Epithelial cell of alveolus of lung (primary cell): ENCODE measurements around the genes TMED6, NFAT5, WWP2 and COG4.

DNA sequence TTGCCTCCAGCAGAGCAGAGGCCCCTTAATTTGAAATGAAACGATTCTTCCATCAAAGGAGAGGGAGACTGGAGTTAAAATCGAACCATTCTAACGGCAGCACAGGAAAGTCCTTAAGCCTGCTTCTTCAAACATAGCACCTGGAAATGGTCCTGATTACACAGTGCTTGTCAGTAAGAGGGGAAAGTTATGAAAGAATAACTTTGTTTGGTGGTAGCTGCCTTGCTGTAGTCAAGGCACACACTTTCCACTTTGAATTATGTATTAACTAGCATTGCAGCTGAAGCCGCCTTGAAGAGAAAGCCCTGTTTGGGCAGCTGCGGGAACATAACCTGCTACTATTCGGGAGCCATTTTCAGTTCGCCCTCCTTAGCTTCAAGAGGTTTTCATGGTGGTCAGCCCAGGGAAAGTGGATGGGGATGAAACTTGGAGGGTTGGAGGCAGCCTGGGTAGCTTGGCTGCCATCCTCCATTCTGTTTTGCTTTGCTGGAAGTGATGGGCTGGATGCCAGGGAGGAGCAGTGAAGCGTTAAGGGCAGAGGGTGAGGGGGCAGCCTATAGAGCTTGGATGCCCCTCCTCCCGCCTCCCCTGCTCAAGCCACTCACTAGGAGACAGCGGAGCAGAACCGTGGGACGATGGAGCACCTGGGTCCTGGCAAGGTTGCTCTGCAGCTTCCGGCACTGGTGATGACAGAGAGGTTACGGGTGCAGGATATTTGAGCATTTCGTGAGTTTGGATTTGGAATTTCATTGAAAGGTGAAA, 5.3 kb upstream of the HAS3 start:
- RAMPAGE, long total RNA = no peak
- RRBS = no CpG with 5 or more reads among the region's 15 CpGs

DNA sequence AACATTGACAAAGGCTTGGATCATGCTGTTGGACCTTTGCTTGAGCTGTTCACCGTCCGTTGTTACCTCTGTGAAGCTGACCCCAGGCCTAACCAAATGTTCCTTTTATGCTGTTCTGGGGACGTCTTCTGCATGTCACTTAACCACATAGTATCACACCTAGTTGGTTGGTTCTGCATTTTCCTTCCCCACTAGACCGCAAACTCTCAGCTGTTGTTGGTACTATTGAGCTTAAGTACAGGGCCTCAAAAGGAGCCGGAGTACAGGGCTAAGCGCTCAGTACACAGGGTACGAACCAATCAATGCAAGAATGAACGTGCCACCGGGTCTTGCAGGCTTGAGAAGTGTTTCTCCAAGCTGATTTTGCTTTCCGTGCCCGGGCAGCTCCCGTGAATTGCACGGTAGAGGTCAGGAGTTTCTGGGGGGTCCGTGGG, 439 bp upstream of the SNTB2 start:
- RAMPAGE, long total RNA = no peak
- RRBS = 5% methylated on average over 5 of the region's 14 CpGs

GRCh38 chr16:69351415-69351984, at the start of gene TMED6:
TSS of gene TMED6 (minus strand) at chr16:69351786.
- RAMPAGE, long total RNA = no peak
- RRBS = no CpG with 5 or more reads among the region's 12 CpGs

DNA sequence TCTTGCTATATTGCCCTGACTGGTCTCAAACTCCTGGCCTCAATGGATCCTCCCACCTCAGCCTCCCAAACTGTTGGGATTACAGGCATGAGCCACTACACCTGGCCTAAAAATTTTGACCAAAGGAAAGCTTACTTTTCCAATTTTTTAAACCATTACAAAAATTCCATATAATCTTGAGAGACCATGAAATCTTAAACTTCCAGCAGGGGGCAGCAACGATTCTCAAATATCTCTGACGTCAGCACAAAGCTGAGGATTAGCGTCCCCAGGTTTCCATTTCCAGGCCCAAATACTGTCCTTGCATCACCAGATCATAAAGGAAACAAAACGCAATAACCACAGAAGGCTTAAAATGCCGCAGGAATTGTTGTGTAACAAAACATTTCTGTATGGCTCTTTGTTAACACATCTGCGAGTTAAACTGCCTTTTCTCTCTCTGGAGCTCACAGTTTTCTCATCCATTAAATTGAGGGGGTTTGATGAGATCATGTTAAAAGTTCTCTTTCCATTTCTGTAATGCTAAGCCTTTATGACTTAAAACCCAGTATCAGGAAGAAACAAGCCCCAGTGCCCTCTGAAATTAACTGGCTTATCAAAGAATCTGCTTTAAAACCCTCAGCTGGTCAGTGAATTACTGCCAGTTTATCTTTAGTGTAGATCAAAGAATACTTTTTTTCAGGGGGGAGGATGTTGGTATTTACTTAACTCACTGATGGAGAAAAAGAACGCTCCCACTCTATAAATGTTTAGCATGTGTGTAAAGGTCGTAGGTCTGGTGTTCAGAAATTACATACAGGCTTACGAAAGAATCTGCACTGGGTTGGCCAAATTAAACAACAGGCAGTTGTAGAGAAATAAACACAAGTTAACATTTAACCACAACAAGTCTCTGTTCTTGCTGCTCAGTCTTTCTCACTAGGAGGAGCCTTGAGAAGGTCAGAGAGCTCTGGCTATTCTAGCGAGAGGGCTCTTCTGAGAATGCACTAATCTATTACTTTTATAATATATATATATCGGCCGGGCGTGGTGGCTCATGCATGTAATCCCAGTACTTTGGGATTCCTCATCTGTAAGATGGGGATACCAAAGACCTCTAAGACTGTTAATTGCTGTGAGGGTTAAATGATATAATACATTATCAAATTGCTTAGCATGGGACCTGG, 10.6 kb upstream of the TERF2 start:
- RAMPAGE, long total RNA = no peak
- RRBS = no CpG with 5 or more reads among the region's 13 CpGs

DNA sequence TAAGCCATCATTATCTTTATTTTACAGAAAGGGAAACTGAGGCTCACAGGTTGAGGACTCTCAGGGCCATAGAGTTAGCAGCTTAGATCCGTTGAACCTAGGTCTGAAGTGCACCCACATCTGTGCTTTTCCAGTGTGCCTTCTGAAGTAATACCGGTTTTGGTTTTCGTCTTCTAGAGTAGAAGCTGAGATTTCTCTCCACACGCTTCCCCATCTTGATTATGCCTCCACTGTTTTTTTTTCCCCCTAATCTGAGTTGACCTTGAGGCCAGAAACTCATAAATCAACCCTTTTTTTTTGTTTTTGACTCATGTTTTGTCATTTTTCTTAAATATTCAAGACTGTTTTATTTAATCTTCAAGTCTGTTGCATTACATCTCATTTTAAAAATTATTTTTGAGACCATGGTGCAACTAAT, 713 bp downstream of the CYB5B start:
- RAMPAGE, long total RNA = no peak
- RRBS = no CpG with 5 or more reads among the region's 4 CpGs

GRCh38 chr16:69565327-69566087, at the start of gene NFAT5:
TSS of gene NFAT5 (plus strand) at chr16:69565966.
- RAMPAGE, long total RNA = no peak
- RRBS = under 1% methylated on average over 22 of the region's 63 CpGs

- RAMPAGE, long total RNA = start-site peak on the plus strand at chr16:69762318-69762367, 75 and 163 reads in 2 replicates
- RRBS = 1% methylated on average over 21 of the region's 74 CpGs
Observed at GRCh38 chr16:69761944-69763004, at the start of gene WWP2. TSS of gene WWP2 (plus strand) at chr16:69762332.

DNA sequence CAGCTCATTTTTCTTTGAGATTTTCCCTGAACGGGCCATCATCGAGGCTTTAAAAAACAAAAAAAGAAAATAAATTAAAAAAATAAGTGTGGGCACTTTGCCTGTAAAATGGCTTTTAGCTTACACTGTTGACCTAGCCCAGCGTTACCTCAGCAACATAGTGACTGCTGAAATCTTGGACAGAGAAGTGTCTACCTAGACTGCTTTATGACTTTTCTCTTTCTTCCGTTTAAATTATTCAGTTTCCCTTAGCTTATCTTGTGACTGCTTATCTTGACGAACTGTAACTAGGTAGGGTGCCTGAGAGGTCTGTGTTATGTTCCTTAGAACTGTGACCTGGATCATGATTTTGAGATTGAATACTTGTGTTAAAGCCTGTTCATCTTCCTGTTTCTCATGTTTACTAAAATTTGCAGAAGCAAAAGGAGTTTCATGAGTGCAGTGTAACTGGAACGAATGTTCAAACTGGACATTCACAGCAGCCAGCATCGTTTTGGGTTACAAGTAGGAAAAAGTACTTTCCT, 935 bp downstream of the WWP2 start:
- RAMPAGE, long total RNA = no peak
- RRBS = no CpG with 5 or more reads among the region's 7 CpGs

- RAMPAGE, long total RNA = no peak
- RRBS = no CpG with 5 or more reads among the region's 8 CpGs
Observed at GRCh38 chr16:69904526-69905264, 46.4 kb upstream of the CLEC18A start.

DNA sequence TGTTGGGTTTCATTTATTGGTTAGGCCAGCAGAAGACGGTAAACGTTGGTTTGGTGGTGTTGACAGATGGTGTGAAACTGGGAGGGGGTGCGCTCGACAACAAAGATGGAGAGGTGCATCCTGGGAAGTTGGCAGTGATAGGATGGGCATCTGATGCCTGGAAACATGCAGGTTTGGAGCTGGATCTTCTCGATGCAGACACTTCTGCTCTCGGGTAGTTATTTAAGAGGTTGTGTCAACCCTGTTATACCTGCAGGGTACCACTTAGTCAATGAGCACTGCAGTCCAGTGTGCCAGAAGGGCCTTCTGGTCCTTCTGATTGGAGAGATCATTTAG, 24.8 kb upstream of the CLEC18A start:
- RAMPAGE, long total RNA = no peak
- RRBS = no CpG with 5 or more reads among the region's 6 CpGs

DNA sequence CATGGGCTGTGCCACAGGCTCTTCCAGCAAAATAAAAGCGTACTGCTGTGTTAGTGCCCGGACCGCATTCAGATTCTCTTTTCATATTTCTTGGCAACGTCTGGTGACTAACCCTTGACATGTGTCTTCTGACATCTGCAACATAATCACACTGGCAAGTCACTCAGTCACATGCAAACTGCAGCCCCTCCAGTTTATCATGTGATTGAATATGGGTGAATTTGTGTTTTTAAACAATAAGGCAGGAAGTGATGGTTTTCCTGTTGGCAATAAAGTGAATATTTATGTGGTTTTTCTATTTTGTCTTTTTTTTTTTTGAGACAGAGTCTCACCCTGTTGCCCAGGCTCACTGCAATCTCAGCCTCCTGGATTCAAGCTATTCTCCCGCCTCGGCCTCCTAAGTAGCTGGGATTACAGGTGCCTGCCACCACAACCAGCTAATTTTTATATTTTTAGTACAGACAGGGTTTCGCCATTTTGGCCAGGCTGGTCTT, 75.2 kb downstream of the CLEC18A start:
- RAMPAGE, long total RNA = no peak
- RRBS = no CpG with 5 or more reads among the region's 7 CpGs

DNA sequence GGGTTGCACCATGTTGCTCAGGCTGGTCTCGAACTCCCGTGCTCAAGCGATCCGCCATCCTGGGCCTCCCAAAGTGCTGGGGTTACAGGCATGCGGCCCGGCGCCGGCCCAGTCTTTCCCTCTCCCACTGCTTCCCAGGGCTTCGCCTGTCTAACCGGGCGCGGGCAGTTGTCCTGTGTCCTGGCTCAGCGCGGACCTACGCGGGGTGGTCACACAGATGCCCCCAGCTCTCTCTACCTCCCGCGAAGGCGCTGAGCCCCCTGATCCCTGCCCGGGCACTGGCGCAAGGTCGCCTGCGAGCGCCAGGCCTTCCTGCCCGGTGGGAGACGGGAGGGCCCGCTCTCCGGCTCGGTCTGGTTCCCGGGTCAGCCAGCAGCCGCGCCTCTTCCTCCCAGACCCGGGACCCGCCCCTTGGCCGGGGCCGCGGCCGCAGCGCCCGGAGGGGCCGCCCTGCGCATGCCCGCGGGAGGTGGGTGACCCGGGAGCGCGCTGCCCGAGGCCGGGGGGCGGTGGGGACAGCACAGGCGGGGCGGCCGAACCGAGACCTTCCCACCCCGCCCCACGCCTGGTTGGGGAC, 14.4 kb downstream of the CLEC18C start:
- RAMPAGE, long total RNA = no peak
- RRBS = no CpG with 5 or more reads among the region's 56 CpGs

DNA sequence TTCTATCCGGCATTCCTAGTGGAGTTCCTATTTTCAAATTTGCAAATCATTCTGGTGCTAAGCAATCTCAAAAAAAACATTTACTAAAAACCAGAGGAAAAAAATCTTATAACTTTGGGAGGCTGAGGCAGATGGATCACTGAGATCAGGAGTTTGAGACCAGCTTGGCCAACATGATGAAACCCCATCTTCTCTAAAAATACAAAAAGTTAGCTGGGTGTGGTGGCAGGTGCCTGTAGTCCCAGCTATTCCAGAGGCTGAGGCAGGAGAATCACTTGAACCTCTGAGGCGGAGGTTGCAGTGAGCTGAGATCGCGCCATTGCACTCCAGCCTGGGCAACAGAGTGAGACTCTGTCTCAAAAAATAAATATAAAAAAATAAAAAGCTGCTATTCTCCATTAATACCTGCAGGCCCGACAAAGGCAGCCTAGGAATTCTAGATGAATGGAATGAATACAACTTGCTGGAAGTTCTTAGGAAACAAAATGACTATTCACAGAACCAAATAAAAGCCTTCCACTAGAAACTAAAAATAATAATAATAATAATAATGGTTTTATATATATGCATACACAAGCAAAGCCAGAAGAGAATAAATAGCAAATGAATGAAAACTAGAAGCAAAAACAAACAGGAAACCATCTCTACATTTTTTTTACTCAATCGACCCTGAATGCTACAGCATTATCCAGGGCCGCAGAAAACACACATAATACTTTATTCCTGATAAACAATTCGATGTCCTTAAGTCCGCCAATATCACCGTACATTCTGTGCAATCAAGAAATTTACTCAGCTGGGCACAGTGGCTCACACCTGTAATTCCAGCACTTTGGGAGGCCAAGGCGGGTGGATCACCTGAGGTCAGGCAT, 1.9 kb downstream of the EXOSC6 start:
- RAMPAGE, long total RNA = no peak
- RRBS = no CpG with 5 or more reads among the region's 11 CpGs

- RAMPAGE, long total RNA = no peak
- RRBS = no CpG with 5 or more reads among the region's 2 CpGs
Observed at GRCh38 chr16:70252287-70252390, 399 bp upstream of the EXOSC6 start.

- RAMPAGE, long total RNA = no peak
- RRBS = 88% methylated on average over 5 of the region's 26 CpGs
Observed at GRCh38 chr16:70294612-70295076, 4.3 kb upstream of the DDX19B start.

GRCh38 chr16:70427905-70428809, 10.7 kb downstream of the ST3GAL2 start:
- RAMPAGE, long total RNA = no peak
- RRBS = no CpG with 5 or more reads among the region's 9 CpGs

DNA sequence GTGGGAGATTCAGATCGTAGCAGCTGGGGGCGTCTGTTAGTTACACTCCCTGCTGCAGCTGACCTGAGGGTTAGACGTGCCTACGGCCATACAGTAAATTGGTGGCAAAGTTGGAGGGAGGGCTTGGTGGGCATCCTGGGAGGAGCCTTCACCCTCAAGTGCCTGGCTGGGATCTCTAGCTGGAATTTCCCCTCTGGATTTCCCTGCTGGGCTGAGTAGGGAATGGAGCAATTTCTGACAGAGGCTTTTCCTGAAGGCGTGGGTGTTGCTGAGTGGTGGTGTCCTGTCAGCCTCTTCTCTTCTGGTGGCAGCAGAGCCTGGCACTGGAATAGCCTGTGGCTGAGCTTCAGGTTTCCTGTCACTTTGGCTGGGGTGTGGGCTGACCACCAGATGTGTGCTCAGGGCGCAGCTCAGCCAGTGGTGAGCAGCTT, 6.5 kb downstream of the FCSK start:
- RAMPAGE, long total RNA = no peak
- RRBS = no CpG with 5 or more reads among the region's 6 CpGs

DNA sequence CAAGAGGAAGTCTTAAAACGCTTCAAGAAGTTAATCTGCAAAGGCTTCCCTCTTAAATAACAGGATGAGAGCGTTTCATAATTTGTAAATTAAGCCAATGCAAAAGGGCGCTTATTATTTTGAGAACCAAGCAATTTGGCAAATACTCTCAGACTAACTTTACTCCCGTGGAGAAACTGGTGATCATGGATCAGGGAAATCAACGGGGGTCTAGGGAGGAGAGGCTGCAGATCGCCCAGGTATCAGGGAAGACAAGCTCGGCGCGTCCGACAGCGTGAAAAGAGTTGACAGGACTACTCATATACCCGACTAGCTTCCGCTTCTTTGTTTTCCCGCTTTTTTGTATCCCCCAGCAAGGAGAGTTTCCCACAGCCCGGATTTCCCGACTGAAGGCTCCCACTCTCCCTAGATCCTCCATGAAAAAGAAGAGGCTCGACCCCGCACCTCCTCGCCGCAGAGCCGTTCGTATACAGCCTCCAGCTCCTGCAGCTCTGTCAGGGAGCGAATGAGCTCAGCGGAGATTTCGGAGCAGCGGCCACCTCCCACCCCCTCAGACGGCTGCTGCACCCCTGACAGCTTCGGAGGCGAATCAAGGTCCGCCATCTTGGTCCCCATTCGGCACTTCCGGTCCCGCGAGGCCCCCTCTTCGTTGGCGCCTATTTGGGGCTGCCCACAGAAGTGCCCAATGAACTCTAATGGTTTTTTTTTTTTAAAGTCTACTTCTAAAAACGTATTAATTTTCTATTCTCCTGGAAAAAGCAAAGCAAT, at the start of gene COG4:
TSS of gene COG4 (minus strand) at position 626 of the 768 bp plus-strand sequence.
- RAMPAGE, long total RNA = no peak
- RRBS = no CpG with 5 or more reads among the region's 37 CpGs

DNA sequence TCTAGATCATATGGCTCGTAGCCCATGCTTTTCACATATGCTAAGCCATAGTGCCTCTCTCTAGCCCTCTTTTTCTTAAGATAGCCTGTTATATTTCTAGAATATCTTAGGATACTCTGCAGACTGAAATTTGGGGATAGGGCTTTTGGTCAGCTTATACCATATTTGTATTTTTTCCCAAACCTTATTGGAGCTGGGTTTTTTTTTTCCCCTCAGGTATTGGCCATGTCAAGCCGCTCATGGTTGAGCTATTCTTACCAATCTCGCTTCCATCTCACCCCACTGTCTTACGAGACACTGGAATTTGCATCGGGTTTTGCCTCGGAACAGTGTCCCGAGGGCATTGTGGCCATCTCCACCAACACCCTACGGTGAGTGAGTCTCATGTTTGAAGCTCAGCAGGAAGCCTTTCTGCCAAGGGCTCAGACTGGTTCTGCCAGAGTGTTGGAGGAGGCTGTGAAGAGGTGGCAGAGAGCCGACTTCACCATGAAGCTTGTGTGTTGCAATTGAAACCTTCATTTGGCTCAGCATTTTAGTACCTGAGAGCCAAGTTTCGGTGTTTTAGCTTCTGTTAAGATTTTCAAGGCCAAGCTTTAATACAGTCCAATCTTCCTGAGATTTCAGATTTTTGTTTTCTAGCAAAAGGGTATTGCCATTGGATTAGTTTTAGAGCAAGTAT, 37.9 kb downstream of the SF3B3 start:
- RAMPAGE, long total RNA = no peak
- RRBS = no CpG with 5 or more reads among the region's 10 CpGs

DNA sequence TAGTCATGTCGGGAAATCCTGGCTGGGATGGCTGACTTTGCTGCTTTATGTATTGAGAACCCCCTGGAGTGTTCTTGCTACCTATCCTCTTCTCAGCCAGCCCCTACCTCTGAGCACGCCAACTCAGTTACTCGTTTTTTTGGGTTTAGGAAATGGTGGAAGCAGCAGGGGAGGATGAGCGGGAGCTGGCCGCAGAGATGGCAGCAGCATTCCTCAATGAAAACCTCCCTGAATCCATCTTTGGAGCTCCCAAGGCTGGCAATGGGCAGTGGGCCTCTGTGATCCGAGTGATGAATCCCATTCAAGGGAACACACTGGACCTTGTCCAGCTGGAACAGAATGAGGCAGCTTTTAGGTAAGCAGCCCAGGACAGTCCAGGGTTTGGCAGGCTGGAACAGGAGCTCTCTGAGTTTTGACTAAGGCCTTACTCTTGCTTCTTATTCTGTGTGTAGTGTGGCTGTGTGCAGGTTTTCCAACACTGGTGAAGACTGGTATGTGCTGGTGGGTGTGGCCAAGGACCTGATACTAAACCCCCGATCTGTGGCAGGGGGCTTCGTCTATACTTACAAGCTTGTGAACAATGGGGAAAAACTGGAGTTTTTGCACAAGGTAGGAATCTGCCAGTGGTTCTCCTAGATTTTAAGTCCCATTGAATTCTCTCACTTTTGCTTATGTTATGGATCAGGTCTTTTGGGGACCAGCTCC, 41.5 kb downstream of the SF3B3 start:
- RAMPAGE, long total RNA = no peak
- RRBS = no CpG with 5 or more reads among the region's 8 CpGs